Kidney (tissue), 2 donors: ENCODE results near the gene CYBRD1.

DNA sequence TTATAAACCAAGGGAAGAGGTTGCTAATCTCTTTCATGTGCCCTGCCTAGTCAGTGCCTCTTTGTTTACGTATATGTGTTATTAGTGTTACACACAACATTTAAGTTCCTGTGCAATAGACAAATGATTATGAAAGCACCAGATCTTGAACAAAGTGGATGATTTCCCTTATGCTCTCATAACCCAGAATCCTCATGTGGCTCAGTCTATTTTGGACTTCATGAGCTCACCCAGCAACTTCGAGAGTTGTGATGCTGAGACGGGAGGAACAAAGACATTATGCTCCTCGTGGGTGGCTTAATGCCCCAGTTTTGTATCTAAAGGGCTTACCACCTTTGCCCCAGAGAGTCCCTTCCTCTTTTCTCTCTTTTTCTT is 214.3 kb upstream of the SP5 start:
- PRO-cap, result no peak
- RRBS, result no CpG with 5 or more reads among the region's 4 CpGs

- PRO-cap, result no peak
- RRBS, result 4% methylated on average over 8 of the region's 50 CpGs
Measured at GRCh38 chr2:170711542-170712556, 3.3 kb upstream of the SP5 start.

DNA sequence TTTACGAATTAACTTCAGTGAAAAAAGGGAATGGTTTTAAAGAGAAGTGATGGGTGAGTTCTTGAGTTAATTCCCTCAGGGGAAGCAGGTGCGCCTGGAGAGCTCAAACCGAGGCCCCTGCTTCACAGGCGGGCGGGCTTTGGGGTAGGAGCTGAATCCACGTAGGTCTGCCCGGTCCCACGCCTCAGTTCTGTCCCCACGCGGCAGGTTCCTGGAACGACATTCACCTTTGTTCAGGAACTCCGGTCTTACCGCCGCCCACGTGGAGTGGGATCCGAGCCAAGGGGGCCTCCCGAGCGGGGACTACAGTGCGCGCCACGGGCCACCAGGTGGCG is 44.2 kb downstream of the GORASP2 start:
- PRO-cap, result bidirectional peak, plus-strand start outside the sequence, minus-strand start at position 192 of the sequence
- RRBS, result 1% methylated on average over 14 of the region's 22 CpGs

- PRO-cap, result no peak
- RRBS, result no CpG with 5 or more reads among the region's 1 CpG
Measured at GRCh38 chr2:171051350-171051622, 109.4 kb downstream of the TLK1 start.

DNA sequence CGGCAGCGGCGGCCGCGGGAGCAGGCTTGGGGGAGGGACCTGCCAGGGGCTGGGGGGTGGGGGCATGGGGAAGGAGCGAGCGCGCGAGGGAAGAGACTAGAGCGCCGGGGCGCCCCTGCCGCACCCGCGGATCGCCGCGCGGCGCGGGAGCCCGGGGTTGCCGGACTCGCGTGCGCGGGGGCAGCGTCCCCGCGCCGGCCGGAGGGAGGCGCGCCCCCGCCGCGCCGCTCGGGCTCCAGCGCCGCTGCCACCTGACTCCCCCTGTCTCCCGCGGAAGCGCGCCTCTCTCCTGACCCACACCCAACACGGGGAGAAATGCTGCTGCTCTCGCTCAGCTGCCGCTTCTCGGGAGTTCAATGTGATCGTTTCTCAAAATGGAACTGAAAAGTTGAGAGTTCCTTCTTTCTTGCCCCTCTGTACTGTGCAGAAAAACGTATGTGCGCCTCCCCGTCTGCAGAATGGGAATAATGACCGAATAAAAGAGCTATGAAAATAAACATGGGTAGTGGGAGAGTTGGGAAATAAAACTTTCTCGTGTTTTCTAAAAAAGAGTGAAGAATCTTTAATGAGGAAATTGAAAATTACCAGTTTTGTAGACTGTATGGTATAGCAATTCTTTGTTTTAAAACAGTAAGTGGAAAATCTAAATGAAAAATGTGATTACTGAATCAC is 429 bp upstream of the TLK1 start:
- PRO-cap, result bidirectional peak, plus-strand start at position 99 of the sequence, minus-strand start at position 133 of the sequence; bidirectional peak, plus-strand start at position 303 of the sequence, minus-strand start at position 196 of the sequence
- RRBS, result 2% methylated on average over 12 of the region's 55 CpGs

- PRO-cap, result no peak
- RRBS, result no CpG with 5 or more reads among the region's 3 CpGs
Measured at GRCh38 chr2:171318666-171319180, 115.1 kb downstream of the METTL8 start.

DNA sequence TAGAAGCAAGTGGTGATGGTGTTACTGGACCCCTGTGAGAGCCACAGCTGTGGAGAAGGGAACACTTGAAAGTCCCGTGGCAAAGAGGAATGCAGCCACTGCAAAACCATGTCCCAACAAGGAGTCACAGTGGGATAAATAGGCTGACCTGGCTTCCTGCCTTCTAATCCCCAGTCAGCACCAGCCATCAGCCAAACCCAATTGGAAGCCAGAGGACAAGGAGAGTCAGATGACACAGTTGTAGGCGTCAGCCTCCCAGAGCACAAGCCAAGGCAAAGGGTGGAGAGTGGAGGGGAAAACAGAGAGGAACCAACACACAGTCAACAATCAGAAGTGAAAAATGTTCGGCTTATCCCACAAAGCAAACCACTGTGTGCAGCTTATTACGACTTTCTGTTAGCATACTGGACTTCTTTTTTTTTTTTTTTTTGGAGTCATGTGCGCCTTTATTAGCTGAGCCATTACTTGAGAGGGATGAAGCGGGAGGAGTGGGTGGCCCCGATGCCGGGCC is 5.4 kb upstream of the CYBRD1 start:
- PRO-cap, result no peak
- RRBS, result no CpG with 5 or more reads among the region's 8 CpGs

GRCh38 chr2:171521835-171522798 is at the start of gene CYBRD1:
Gene CYBRD1, plus strand, starts transcription at chr2:171522474.
- PRO-cap, result bidirectional peak, plus-strand start at chr2:171522477, minus-strand start at chr2:171522293
- RRBS, result 2% methylated on average over 12 of the region's 47 CpGs

DNA sequence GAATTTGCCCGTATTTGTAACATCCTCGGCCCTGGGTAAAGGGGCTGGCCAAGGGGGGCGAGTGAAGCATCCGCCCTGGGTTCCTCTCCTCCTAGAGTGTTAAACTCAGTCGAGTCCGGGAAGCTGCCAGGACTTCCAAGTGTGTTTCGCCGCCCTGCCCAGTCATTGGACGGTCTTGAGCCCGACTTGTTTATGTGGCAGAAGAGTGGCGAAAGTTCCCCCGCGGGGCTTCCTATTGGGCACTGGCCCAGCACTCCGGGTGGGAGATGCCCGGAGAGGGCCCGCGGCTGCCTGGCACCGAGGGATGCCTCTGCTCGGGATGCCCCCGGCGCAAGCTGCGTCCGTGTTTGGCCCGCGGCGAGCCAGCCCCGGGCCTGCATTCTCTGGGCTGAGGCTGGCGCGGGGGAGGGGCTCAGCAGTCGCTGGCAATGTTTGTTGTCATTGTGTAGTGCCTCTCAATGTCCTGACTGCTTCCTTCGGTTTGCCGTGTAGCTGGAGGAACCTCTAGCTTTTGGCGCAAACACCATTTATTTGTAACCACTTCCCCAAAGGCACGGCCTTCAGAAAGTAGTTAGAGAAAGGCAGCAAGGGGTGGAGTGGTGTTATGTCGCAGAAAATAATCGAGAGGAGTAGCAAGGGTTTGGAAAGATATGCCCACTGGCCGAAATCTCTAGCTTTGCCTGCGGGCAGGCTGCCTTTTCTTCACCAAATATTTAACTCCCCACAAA is 1.2 kb downstream of the CYBRD1 start:
- PRO-cap, result bidirectional peak, plus-strand start at position 108 of the sequence, minus-strand start at position 93 of the sequence; bidirectional peak, plus-strand start at position 458 of the sequence, minus-strand start at position 385 of the sequence
- RRBS, result 2% methylated on average over 19 of the region's 38 CpGs

- PRO-cap, result no peak
- RRBS, result no CpG with 5 or more reads among the region's 6 CpGs
Measured at GRCh38 chr2:171554405-171554829, 32.1 kb downstream of the CYBRD1 start.

DNA sequence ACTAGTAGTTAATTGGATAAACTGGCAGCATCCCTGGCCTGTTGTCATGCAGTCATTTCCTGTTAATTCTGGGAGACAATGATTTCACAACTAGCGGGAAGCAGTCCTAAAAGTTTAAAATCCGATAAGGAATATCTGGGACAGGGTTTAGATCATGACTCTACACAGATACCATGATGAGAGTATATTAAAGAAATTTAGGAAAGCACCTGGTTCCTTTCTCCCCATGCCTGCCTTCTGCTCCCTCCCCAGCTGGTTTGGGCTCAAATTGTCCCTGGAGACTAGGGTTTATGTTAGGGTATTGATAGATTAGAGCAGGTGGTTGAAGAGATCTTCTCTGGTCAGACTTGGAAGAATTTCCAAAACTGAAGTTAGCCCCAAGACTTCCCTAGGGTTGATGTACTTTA is 32.9 kb downstream of the CYBRD1 start:
- PRO-cap, result no peak
- RRBS, result no CpG with 5 or more reads among the region's 2 CpGs

GRCh38 chr2:171762691-171763738 is 75.7 kb downstream of the DYNC1I2 start:
- PRO-cap, result no peak
- RRBS, result no CpG with 5 or more reads among the region's 4 CpGs

GRCh38 chr2:171878619-171879383 is 15.2 kb downstream of the SLC25A12 start:
- PRO-cap, result no peak

DNA sequence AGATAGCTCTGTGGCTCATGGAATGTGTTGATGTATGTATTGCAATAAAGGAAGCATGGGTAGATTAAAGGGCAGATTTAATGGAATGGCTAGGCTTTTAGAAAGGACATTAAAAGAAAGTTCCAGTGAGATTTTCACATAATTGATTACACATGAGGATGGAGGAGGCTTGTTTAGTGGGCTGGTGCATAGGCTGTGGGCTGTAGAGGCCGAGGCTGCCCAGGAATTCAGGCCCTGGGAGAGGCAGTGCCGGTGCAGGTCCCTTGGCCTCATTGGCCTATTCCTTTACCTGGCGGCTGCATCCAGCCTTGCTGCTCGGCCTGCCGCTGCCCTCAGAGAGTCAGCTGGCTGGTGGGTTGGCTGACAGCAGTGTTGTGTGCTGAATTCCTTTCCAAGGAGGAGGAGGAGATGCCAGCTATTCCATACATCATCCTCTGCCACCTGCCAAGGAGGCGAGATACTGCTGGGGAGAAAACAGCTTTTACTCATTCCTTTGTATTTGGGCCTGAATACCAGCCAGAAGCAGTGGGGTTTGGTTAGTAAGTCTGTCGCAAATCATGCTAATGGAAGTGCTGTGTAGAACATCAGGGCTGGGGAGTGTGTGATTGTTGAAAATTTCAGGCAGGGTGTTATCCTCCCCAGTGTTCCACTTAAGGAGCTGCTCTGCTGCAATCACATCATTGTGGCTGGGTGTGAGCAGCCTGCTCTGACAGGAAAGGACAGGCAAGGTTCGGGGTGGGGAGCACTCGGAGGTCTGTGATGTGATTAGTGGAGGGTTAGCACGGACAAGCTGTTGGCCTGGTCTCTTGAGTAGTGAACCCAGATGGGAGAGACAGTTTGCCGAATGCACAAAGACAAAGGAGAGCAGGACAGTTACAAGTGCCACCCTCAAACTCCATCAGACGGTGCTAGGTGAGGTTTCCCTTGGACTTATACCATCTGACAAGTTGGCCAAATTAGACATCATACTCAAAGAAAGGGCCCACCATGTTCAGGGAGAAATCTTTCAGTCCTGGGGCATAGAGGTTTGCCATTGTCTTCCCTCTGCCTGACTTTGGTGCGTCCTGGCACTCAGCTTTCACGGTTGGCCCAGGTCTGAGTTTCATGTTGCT is 128.2 kb upstream of the DLX2 start:
- PRO-cap, result no peak
- RRBS, result no CpG with 5 or more reads among the region's 14 CpGs

- PRO-cap, result no peak
- RRBS, result no CpG with 5 or more reads among the region's 5 CpGs
Measured at GRCh38 chr2:172233821-172234527, 131.3 kb upstream of the DLX2 start.

- PRO-cap, result no peak
- RRBS, result no CpG with 5 or more reads among the region's 5 CpGs
Measured at GRCh38 chr2:172339521-172340017, 87.8 kb upstream of the ITGA6 start.

- PRO-cap, result no peak
- RRBS, result no CpG with 5 or more reads among the region's 3 CpGs
Measured at GRCh38 chr2:172434764-172435437, 7.5 kb downstream of the ITGA6 start.

- PRO-cap, result no peak
- RRBS, result no CpG with 5 or more reads among the region's 3 CpGs
Measured at GRCh38 chr2:172436689-172437607, 9.6 kb downstream of the ITGA6 start.

DNA sequence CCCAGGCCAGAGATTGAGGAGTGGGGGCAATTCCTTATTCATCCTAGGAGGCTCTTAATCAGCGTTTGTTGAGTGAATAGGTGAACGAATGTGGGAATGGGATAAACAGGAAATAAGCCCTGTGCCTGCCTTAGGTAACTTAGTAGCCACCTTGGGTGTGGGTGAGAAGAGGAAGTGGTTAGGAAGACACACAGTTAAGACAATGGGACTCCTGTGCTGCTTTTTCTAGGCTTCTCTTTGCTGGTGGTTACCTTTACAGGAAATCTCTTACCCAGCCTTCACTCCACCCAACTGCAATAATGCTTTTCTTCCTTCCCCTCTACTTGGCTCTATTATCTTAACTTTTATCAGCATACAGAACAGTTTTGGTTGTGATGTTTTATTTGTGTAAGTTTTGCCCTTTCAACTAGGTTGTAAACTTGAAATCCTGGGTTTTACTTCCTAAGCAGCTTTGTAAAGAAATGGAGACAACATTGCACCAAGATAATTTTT is 35.8 kb downstream of the ITGA6 start:
- PRO-cap, result no peak
- RRBS, result no CpG with 5 or more reads among the region's 2 CpGs

GRCh38 chr2:172486981-172487842 is 59.8 kb downstream of the ITGA6 start:
- PRO-cap, result no peak
- RRBS, result no CpG with 5 or more reads among the region's 12 CpGs